Tibial artery (tissue), 1 donor: ENCODE measurements around a stretch of chr13.

GRCh38 chr13:111240931-111241472 lies 79.4 kb upstream of the TEX29 start:
- PRO-cap: no peak

GRCh38 chr13:111302501-111302700 lies 18.0 kb upstream of the TEX29 start:
- PRO-cap: no peak

DNA sequence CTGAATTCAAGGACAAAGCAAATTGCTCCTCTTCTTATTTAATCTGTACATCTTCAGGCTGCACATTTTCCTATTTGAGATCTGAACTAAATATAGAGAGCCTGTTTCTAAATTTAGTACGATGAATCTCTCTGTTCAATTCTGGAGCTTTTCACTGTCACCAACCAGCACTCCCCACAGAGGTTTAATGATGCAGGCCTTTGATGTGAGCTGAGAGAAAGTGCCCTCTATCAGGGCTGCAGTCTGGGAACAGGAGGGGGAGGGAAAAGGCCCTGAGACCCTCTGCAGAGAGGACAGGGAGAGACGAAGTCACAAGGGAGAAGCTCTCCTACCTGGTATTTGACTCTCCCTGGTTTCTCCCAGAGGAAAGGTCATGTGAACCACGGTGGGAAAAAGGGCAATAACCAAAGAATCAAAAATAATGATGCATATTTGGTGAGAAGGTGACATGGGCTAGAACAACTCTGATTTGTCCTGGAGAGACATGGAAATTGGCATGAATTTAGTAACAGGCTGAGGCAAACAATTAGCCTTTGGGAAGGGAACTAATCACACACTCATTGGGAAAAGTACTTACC lies 206.7 kb upstream of the SOX1 start:
- PRO-cap: unidirectional peak, plus-strand start at position 254 of the sequence

GRCh38 chr13:112056266-112057091 lies 10.5 kb upstream of the SOX1 start:
- PRO-cap: no peak

DNA sequence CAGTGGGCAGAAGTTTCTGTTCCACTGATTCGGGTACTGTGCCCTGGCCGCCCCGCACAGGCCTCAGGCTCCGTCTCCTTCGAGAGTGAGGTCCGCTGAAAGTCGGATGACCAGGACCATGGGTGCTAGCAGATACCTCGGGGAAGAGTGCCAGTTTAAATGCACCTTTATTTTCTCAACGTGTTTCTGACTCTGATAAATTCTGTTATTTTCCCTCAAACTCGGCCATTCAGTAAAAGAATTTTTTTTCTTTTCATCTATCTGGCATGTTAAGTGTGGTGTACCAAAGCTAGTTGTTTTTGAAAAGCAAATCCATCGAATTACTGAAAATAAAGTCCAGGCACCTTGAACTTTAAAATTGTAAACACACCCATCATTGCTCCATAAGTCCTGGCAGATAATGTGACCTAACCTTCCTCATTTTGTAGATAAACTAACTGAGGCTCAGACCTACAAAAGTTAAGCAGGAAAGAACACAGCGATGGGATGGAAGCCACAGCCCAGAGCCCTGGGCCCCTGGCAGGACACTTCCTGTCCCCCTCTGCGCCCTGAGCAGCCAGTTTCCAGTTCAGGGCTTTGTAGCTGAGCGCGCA lies 126.8 kb downstream of the SOX1 start:
- PRO-cap: no peak

GRCh38 chr13:112204801-112205388 lies 137.9 kb downstream of the SOX1 start:
- PRO-cap: no peak

- PRO-cap: no peak
Observed at GRCh38 chr13:112528705-112529453, 59.1 kb downstream of the TUBGCP3 start.

DNA sequence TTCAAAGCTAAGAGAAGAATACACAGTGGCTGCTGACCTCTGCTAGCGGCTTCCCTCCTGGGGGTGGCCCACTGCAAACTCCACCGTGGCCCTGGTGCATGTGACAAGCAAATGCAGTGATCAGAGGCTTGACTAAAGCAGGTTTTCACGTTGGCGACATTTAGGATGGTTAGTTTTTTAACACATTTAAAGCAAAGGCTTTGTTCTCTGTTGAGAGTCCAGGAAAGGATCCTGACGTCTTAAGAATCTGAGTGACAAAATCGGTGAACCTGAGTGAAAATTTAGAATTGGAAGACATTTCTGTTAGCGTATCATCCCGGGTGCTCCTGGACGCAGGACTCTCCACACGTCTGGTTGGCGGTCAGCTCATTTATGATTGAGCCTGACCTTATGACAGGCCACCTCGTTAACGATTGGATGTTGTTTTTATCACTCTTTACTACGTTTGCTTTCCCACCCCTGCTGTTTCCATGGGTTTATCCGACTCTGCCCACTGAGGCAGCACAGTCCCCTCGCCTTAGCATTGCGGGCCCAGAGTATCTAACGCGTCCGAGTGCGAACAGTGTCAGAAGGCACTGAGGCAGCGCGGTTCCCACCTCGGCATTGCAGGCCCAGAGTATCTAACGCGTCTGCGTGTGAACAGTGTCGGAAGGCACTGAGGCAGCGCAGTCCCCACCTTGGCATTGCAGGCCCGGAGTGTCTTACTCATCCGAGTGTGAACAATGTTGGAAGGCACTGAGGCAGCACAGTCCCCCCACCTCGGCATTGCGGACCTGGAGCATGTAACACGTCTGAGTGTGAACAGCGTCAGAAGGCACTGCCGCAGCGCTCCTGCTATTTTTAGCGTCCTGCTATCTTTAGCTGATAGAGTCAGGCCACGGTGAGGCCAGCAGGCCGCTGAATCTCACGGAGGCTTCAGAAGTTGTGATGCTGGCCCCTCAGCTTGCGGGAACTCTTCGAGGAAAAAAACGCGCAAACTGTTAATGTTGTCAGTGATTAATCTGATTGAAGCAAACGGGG lies 39.3 kb downstream of the ATP11A start:
- PRO-cap: no peak

DNA sequence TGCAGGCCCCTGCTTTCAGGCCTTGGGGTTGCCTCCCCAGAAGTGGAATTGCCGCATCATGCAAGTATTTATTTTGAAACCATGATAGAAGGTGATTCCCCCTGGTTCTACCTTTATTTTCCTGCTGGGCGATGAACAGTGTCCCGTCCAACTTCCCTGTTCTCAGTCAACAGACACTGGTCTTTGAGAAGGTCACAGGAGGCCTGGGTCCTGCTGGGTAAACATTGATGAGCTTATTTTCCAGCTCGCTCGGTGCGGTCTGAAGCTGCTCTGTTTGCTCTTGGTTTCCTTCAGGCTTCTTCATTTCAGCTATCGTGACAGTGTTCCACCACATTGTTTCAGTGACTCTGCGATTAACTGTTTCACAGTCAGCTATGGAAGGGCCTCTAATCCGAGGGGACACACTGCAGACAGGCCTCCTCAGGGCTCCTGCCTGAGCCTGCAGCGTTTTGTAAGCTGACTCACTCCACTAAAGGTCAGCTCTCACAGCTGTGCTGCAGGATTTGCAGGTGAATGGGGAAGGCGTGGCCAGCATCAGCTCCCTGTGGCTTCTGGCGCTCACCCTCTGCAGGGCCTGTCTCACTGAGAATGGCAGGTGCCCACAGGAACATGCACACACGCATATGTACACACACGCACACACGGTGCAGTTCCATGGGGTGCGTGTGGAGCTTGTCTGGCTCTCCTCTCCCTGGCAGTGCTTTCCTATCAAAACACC lies 63.0 kb upstream of the MCF2L start:
- PRO-cap: no peak

GRCh38 chr13:112984934-112985601 lies 16.1 kb downstream of the MCF2L start:
- PRO-cap: no peak

DNA sequence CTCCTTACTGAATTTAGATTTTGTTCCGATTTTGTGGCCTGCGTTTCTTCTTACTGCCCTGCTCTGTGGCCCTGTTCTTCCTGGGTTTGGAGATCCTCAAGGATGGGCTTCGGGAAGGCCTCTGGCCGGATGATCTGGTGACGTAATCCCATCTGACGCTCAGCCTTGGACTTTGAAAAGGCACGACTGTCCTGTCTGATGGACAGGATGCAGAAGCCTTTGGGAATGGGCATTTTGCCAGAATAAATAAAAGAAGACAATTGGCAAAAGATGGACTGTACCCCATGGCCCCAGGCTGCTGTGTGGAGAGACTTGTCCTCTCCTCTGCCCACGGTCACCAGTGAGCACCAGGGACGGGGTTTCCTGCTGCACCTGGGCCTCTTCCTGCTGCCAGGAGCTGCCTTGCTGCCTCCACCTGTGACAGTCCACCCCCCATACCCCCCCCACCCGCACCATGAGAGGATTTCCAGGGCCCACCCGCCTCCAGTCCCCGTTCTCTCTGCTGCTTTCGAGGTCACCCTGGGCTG lies 40.7 kb downstream of the MCF2L start:
- PRO-cap: no peak

DNA sequence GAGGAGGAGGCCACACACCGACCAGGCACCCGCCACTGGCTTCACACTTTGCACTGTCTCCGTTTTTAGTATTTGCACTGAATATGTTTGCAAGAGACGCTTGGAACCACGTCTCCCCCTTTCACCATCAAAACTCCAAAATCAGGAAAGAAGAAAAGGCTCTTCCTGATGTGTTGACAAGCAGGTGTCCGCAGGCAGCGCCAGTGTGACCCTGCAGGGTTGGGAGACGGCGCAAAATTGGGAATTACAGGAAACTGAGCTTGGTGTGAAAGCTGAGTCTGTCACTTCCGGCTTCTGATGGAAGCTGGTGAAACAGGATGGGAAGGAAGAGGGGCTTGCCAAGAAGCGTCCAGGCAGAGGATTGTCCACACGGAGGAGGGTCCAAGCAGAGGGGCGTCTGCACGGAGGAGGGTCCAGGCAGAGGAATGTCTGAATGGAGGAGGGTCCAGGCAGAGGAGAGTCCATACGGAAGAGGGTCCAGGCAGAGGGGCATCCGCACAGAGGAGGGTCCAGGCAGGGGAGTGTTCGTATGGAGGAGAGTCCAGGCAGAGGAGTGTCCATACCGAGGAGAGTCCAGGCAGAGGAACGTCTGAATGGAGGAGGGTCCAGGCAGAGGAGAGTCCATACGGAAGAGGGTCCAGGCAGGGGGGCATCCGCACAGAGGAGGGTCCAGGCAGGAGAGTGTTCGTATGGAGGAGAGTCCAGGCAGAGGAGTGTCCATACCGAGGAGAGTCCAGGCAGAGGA lies 26.0 kb upstream of the F7 start:
- PRO-cap: no peak

- PRO-cap: no peak
Observed at GRCh38 chr13:113083311-113084266, 22.0 kb upstream of the F7 start.

GRCh38 chr13:113090086-113090448 lies 15.5 kb upstream of the F7 start:
- PRO-cap: no peak

DNA sequence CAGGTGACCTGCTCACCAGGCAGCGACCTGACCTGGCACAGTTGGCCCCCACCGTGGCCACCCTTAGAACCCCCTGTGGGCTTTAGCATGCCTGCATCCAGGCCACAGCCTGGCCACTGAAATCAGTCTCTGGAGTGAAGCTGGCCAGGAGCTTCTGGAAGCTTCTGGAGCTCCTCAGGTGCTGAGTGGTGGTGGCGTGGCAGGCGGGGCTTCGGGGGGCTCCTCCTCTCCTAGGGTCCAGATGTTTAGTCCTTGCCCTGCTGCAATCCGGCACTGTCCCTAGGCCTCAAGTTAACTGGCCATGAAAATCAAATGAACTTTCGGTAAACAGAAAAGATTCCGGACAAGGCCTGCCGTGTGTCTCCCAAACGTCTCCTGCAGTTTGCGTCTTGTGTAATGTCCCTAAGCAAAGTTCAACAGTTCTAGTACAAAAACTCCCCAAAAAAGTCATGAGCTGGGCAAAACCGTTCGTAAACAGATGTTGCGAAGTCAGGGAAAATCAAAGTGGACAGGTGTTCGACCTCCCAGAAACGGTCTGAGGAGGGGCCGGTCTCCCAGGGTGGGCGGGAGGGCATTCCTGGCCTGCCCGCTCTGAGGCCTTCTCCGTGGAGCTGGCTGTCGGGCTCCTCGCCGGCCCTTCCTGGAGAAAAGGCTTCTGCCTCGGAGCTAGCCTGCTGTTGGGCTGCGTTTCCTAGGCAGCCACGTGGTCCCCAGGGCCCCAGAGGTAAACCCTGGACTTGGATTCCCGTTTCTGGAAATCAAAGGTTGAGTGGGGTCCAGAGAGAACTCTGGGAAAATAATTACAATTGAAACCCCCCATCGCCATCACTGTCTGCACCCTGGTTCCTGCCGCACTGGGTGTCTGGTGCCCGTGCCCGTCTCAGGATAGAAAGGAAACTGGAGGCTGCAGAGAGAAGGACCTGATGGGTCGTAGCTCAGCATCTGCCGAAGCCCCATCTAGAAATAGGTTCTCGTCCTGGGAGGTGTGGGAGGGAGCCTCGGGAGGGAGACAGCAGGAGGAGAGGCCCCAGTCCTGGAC lies 8.1 kb upstream of the PROZ start:
- PRO-cap: no peak

GRCh38 chr13:113152202-113152629 lies 6.2 kb upstream of the PROZ start:
- PRO-cap: no peak

GRCh38 chr13:113152630-113153240 lies 5.7 kb upstream of the PROZ start:
- PRO-cap: no peak

- PRO-cap: unidirectional peak, plus-strand start at chr13:113154412
Observed at GRCh38 chr13:113154316-113154706, 4.1 kb upstream of the PROZ start.

DNA sequence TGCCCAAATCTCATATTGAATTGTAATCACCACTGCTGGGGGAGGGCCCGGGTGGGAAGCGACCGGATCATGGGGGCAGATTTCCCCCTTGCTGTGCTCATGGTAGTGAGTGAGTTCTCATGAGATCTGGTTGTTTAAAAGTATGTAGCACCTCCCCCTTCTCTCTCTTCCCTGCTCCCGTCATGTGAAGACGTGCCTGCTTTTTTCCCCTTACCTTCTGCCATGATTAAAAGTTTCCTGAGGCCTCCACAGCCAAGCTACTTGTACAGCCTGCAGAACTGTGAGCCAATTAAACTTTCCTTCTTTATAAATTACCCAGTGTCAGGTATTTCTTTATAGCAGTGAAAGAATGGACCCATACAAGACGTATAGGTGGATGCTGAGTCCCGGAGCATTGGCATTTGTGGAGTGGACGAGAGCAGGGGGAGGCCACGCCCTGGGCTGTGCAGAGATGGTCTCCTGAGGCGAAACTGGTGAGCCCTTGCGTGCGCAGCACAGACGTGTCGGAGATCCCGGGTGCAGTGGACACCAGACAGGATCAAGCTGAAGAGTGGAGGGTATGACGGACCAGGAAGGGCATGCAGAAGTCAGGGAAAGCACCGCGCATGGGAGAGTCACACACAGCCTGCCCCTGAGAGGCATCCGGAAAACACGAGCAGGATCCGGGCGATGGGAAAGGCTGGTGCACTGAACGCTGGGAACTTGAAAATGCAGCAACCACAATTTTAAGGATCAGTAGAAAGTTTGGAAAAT lies 42.3 kb downstream of the CUL4A start:
- PRO-cap: no peak

DNA sequence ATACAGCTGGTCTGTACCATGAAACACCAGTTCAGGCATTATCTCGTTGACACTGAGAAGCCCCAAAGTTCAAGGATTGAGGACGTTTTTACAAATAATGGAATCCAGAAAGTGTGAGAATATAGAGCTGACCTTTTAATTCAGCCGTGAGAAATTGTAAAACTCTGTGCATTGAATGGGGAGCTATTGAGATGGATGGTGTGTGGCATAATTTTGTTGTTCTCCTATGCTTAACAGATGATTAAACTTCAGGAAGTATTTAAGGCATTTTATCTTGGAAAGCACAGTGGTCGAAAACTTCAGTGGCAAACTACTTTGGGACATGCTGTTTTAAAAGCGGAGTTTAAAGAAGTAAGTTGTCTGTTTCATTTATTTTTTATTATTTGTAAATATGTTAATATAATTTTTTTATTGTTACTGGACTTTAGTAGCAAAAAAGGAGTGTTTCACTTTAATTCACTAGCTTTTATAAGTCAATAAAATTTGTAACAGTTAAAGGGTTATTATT lies 43.5 kb downstream of the CUL4A start:
- PRO-cap: no peak